Bronchus fibroblast of lung (primary cell): ENCODE measurements around a stretch of chr1.

DNA sequence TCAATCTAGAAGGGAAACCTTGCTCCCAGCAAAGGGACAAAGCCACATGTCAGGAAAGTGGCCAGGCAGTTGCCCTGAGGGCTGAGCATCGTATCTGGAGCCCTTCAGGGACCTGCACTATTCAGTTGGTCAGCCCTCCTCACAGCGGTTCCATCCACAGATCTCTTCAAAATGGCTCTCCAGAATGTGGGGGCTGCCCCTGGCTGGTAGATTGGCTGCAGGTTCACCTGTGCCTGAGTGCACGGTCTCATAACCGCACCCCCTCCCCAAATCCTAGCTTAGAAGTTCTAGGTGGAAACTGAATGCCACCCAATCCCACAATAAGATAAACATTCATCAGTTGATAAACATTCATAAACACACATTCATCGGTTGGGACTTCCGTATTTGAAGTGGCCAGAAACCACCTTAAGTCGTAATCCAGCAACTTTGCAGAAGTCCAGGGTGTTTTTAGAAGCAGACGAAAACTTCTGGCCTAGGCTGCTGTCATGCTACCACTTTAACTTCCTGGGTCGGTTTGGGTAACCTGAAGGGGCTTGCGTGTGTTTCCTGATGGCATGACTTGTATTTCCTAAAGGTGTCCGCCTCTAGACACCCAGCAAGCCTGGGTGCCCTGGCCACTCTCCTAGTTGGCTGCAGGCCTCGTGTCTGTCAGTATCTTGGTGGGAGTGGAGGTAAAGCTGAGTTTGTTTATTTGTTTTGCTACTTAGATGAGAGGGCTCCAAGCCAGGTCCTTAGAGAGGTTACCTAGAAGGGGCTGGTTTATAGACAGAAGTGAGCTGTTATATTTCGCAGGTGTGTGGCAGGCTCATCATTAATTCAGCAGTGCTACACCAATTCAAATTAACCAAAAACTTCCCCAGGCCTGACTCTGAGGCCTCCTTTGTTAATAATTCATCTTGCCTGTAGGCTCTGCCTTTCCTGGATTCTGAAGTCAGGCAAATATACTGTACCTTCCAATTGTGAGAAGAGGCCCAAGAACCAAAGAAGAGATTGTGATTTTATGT lies 50.7 kb downstream of the RASSF5 start:
- RAMPAGE, long total RNA = no peak

GRCh38 chr1:206563381-206564081 lies 48.7 kb downstream of the EIF2D start:
- RAMPAGE, long total RNA = no peak

- RAMPAGE, long total RNA = no peak
Measured at GRCh38 chr1:206578066-206578868, 34.0 kb downstream of the EIF2D start.

- RAMPAGE, long total RNA = no peak
Measured at GRCh38 chr1:206589969-206590881, 22.0 kb downstream of the EIF2D start.

DNA sequence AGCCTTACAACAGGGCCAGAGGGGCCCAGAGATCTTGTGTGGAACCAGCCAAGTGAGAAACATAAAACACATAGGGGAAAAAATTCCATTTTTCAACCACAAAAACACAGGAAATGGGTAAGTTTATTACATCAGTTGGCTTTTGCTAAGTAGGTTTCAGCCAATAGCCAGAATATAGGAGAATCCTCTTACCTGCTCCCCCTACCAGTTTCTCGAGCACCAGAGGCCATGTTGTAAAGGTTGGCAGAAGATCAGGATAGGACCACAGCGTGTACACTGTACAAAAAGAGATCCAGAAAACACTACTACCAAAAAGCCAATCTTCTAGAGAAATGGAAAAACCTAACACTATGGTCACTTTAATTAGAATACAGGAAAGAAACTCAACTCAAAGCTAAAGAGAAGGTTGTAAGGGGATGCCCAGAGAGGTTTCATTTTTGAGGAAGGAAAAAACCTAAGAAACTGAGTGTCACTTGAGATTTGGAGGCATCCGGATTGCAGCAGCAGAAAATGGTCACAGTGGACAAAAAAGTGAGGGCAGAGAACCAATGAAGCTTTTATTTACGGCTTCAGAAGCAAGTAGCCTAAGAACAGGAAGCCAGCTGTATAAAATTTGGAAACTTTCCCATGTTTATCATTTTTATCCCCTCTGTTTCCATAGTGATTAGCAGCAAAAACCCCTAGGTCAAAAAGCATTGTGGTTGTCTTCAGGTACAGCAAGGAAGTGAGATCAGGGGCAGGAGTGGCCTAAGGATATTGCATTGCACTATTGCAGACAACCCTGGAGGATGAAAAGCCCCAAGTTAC lies 2.9 kb downstream of the EIF2D start:
- RAMPAGE, long total RNA = no peak

- RAMPAGE, long total RNA = no peak
Measured at GRCh38 chr1:206674854-206675344, 9.8 kb upstream of the MAPKAPK2 start.

GRCh38 chr1:206715621-206716837 lies 31.3 kb downstream of the MAPKAPK2 start:
- RAMPAGE, long total RNA = no peak

DNA sequence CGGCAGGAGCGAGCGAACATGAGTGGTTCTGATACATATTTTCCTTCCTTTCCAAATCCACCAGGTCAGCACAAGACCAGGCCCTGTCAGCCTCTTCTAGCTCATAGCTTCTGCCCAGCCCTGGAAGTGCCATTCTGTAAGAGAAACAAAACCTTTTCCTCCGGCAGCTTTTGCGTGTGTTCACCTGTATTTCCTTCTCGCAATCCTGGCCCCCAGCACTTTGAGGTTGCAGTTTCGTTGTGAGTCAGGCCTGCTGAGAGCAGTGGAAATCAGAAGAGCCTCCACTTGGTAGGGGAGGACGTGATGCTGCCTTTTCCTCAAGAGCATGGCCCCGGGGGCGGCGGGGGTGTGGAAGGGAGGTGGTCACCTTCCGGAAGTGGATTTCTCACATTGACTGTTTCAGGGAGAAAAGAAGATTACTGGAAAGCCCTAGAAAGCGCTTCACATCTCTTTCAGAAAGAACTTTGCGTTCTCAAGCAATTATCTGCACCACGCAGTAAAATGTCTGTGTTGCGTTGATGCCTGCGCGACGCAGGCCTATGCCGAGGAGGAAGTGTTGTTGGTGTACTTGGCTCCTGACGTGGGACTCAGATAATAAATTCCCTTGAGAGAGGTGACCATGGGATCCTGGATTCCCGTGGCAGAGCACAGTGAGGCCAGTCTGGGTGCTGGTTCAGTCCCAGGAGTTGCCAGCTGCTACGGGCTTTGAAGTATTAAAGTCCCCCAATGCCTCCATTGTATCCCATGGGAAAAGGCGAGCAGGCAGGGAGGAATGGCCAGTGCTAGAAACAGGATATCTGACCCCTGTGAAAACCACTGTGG lies 12.2 kb upstream of the IL10 start:
- RAMPAGE, long total RNA = no peak

- RAMPAGE, long total RNA = start-site peak on the minus strand at chr1:206909696-206909850, 7 and 5 reads in 2 replicates
Measured at GRCh38 chr1:206908798-206910276, 12.1 kb downstream of the IL24 start.

DNA sequence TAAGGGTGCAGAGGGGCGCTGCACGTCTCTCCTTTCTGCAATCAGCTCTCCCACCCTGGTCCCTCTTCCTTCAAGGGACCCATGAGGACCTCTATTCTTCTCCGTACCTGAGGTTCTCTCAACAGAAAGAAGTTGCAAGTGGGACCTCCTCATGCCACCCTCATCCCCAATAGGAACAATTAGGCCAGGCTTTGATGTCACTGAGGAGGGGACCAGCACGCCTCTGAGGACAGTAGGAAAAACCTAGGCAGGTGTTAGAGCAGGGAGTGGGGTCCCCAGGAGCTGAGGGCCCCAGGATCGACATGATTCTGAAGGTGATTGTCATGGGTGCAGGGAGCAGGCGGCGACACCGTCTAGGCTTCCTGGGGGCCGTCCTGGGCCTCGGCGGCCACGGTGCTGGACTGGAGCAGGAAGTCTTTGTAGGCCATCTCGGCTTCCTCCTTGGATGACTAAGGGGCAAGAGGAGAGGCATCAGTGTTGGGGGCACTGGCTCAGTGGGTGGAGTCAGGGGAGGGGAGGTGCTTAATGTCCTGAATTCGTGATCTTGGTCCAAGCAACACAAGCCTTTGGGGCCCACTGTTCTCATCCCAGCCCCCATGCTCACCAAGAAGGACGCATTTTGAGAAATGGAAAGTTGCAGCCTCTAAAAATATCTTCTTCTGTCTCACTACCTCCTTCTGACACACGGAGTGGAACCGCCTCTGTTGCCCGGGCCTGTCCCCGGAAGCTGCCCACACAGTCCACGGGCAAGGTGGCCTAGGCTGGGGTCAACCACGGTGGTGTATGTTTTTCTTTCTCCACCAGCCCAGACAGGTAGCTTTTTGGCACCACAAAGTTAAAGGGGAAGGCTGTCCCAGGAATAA lies 8.5 kb upstream of the FCMR start:
- RAMPAGE, long total RNA = no peak

GRCh38 chr1:206935206-206935929 lies 10.9 kb downstream of the PIGR start:
- RAMPAGE, long total RNA = no peak

DNA sequence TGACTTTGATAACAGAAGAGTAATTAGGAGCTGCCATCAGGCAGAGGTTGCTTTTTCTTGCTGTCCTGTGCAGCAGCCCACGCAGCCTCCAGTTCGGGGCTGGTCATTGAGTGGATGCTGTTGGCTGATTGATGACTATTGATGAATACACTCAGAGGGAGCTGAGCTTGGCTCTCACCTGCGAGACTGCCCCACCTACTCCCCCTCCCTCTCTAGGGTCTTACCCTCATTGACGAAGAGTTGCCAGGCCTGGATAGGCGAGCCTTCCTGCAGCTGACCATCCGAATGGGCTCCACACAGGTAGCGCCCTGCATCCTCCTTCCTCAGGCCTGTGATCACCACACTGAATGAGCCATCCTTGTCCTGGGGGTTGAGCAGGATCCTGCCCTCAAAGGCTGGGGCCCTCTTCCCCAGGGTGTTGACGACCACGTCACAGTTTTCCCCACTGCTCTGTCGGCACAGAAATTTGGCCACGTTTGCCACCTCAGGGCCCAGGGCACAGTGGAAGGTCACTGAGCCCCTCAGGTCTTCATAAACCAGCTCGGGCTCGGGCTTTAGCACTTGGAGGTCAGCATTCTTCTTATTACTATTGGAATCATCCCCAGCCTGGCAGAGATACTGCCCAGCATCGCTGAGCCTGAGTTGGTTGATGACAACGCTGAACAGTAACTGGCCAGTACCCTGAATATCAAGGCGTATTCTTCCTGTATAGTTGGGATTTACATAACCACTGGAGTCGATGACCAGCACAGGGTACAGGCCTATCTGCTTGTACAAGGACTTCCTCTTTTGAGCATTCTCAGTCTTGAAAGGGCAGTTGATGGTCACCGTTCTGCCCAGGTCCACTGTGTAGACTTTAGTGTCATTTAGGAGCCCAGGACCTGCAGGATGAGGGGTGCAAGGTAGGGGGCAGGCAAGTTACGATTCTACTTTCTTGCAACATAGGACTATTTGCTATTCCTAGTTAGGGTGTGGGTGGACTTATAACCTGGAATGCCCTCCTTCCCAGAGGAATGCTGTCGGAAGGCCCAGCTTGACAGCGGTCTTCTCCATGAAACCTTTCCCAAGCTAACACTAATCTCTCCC lies 9.1 kb downstream of the PIGR start:
- RAMPAGE, long total RNA = no peak

- RAMPAGE, long total RNA = no peak
Measured at GRCh38 chr1:206953558-206954022, 7.3 kb upstream of the PIGR start.

GRCh38 chr1:207007122-207007910 lies 25.2 kb downstream of the C1orf116 start:
- RAMPAGE, long total RNA = no peak

DNA sequence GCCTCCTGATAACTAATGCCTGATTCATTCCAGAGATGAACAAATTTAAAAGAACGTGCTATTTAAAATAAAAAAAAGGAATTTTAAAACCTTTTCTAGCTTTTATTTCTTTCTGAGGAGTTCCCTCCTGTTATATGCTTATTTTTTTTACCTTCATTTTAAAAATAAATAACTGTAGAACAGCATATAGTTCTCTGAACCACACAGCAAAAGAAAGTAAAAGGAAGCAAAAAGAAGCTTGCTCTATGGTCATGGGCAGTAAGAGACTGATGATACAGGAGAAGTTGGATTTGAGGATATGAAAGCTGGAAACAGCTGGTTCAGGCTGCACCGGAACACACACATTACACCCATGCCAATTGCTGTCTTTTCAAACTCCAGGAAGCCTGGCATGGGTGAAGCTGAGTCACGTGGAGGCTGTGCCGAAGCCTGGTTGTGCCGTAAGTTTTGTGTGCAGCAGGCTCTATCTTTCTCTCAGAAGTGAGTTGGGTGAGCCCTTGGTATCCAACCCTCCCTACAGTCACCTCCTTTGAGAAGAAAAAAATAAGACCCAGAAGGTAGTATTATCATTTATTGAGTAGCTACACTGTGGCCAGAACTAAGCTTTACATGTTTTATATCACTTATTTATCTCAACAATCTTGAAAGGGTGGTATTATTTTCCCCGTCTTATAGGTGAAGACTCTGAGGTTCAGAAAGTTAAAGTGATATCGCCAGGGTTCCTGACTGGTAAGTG lies 14.4 kb downstream of the C1orf116 start:
- RAMPAGE, long total RNA = no peak

DNA sequence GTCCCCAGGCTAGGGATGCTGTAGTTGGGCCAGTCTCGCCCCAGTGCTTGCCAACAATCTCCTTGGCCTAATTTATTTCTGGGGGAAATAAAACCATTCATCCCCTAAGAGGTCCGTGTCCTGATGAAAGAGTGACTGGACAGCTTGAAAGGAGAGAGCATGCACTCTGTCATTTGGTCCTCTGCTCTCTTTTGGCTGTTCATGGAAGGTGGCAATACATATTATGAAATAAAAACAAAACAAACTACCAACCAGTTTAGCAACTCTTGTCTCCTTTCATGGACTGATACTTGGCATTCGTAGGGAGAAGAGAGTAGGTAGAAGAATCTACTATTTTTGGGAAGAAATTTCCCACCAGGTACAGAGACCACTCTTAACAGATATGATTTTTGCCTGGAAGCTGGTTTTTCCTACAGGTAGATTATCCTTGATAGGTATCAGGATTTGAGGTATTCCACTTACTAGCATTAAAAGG lies 739 bp upstream of the C1orf116 start:
- RAMPAGE, long total RNA = no peak

GRCh38 chr1:207105917-207106498 lies 2.0 kb downstream of the C4BPA start:
- RAMPAGE, long total RNA = no peak

DNA sequence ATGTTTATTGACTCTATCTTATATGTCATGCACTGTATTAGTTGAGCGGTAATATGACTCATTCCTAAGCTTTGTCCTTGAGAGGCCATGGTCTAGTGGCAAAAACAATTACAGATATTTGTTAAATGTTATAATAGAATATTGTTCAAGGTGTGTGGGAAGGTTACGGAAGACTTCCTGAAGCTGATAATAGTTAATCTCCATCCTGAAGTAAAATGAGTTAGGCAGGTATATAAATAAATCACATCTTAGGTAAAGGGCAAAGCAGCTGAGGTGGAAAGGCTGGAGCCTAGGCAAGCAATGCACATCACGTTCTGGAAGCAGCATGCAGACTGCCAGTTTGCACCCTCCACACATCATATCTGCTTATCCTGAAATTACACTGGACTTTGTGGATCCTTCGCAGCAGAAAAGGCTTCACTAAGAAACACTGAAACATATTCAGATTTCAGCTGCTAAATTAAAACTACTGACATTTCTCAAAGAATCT lies 16.4 kb upstream of the CD55 start:
- RAMPAGE, long total RNA = no peak

- RAMPAGE, long total RNA = no peak
Measured at GRCh38 chr1:207332856-207333147, 11.3 kb downstream of the CD55 start.

GRCh38 chr1:207794063-207795004 lies 42.5 kb downstream of the CD46 start:
- RAMPAGE, long total RNA = no peak